ENCODE data around the gene MLLT10.

GRCh38 chr10:19817340-19818168, 1.3 kb downstream of the PLXDC2 start:
- PRO-cap, 2 experiments, result no peak in any of the 2 experiments

- PRO-cap, 2 experiments, result no peak in any of the 2 experiments
Measured at GRCh38 chr10:19835360-19836172, 19.3 kb downstream of the PLXDC2 start.

- PRO-cap, 2 experiments, result no peak in any of the 2 experiments
Measured at GRCh38 chr10:19868895-19869389, 52.7 kb downstream of the PLXDC2 start.

GRCh38 chr10:19931434-19931952, 115.3 kb downstream of the PLXDC2 start:
- PRO-cap, 2 experiments, result no peak in any of the 2 experiments

- PRO-cap, 2 experiments, result no peak in any of the 2 experiments
Measured at GRCh38 chr10:19937990-19938834, 122.0 kb downstream of the PLXDC2 start.

- PRO-cap, 2 experiments, result no peak in any of the 2 experiments
Measured at GRCh38 chr10:20009282-20009976, 193.2 kb downstream of the PLXDC2 start.

- PRO-cap, 2 experiments, result no peak in any of the 2 experiments
Measured at GRCh38 chr10:20048834-20049523, 232.7 kb downstream of the PLXDC2 start.

- PRO-cap, 2 experiments, result no peak in any of the 2 experiments
Measured at GRCh38 chr10:20624732-20625021, 272.4 kb downstream of the NEBL start.

DNA sequence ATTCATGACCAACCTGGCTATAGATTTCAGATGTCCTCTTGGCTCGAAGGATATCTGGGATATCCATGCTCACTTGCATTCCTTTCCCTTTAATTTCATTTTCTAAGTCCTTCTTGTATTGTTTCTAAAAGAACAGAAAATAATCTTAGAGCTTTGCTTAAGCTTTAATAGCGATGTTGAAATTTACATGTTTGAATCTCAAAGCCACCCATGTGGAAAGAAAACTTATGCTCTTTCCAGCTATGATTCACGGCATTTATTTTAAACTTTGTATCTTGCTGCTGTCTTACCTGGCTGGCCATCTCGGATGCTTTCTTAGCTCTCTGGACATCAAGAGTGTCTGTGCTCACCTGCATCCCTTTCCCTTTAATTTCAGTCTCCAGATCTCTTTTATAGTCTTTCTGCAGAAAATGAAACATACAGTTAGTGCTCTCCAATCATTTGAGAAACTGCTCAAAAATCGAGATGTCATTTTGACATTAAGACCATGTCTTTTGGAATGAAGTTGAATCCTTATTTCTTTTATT, 65.9 kb downstream of the NEBL start:
- PRO-cap, 2 experiments, result no peak in any of the 2 experiments

DNA sequence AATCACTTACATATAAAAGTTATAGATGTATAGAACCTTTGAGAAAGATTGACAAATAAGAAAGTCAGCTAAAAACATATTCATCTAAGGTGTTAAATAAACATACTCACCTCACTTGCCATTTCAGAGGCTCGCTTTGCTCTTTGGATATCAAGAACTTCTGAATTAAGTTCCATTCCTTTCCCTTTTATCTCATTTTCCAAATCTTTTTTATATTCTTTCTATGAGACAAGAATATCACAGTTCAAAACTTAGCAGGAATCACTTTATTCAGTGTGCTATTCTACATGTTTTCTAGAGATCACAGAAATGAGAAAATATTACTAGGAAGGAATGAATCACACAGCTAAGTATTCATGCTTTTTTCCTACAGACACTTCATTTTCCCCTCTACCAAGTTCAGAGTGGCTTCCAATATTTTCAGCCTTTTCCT, 56.5 kb downstream of the NEBL start:
- PRO-cap, 2 experiments, result no peak in any of the 2 experiments

DNA sequence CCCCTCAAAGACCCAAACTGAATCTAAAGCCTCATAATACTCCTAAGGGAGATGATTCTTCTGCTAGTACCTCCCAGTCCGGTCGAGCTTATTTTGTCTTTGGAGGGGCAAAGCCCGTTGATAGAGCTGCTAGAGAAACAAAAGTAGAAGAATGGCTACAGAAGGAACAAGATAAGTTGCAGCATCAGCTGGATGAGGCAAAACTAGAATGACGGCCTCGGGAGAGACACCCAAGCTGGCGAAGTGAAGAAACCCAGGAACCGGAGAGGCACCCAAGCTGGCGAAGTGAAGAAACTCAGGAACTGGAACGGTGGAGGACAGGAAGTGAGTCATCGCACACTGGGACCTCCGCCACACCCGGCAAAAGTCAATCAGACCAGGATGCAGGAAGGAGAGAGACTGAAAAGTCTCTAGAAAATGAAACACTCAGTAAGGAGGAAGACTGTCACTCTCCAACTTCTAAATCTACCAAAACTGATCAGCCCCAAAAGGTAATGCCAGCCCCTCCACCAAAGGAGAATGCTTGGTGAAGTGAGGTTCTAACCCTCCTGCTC, 133.0 kb upstream of the NEBL start:
- PRO-cap, 2 experiments, result no peak in any of the 2 experiments

- PRO-cap, 2 experiments, result no peak in any of the 2 experiments
Measured at GRCh38 chr10:21100061-21100776, 203.1 kb upstream of the NEBL start.

GRCh38 chr10:21166611-21167311, 269.6 kb upstream of the NEBL start:
- PRO-cap, 2 experiments, result no peak in any of the 2 experiments

GRCh38 chr10:21334923-21335494, 190.5 kb downstream of the SKIDA1 start:
- PRO-cap, 2 experiments, result no peak in any of the 2 experiments

DNA sequence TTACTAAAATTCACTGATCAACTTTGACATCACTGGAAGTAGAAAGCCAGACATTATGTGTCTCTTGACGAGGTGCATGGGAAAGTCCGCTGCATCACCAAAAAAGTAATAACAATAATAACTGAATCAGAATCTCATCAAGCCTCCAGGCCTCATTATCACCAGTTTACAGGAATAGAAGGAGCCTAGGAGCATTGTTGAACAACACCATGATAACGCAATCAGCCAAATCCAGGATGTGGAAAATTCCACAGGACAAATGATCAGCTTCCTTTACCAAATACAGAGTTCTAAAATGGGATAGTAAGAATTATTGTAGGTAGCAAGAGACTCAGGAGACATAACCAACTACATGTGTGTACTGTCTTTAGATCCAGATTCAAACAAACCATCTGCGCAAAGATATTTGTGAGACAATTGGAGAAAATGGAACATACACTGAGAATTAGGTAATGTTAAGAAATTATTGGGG, 160.6 kb downstream of the SKIDA1 start:
- PRO-cap, 2 experiments, result no peak in any of the 2 experiments

DNA sequence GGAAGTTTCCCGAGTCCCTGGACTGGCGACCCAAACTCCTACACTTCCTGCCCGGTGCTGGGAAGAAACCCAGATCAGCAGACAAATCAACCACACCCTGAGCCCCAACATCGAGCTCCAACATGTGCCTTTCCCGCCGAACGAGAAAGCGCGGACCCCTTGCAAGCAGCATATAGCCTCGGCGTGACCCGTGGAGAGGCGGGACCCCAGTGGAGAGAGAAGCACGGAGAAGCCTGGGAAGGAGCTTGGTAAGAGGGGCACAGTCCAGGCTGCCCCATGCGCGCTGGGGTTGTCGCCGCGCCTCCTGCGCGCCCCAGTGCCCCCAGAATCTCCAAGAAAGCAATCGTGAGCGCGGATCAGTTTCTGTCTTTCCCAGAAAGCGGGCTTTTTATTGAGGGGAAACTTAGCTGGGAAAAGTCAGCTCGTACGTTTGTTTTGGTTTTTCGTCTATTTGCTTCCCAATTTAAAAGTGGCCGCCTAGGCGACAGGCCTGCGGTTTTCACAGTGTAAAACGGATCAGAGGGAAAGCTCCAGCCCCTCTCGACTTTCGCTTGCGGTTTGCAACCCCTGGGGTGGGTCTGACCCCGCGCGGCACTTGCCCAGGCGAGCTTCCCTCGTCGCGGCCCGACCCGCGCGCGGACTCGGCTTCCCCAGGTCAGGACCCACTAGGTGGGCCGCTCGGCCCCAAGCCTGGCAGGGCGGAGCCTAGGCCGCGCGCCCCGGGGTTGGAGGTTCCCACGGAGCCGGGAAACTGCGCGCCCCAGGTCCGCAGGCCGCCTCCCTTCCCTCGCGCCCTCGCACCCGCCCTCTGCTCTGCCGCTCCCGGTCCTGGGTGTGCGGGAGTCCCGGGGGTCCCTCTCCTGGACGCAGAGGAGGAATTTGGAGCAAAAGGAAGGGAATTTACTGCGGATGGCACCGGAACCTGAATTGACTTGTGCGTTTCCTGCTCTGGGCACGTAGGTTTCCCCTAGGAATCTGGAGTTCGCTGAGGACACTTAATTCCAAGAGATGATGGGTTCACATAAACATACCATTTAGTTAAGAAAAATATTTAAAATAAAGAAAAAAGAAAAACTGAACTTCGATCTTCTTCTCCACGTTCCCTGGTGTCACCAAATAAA, 31.0 kb downstream of the SKIDA1 start:
- PRO-cap, 2 experiments, result peak in 1 of 2 experiments; most common minus-strand start position 814 of the sequence (in 1)

- PRO-cap, 2 experiments, result peak in 2 of 2 experiments; most common plus-strand start chr10:21534241 (in 2); most common minus-strand start chr10:21533968 (in 2)
Measured at GRCh38 chr10:21533870-21534570, at the start of gene MLLT10. TSS of gene MLLT10 (plus strand) at chr10:21534232.

GRCh38 chr10:21739691-21740219, 205.7 kb downstream of the MLLT10 start:
- PRO-cap, 2 experiments, result no peak in any of the 2 experiments

GRCh38 chr10:21740562-21741336, 206.7 kb downstream of the MLLT10 start:
- PRO-cap, 2 experiments, result no peak in any of the 2 experiments

DNA sequence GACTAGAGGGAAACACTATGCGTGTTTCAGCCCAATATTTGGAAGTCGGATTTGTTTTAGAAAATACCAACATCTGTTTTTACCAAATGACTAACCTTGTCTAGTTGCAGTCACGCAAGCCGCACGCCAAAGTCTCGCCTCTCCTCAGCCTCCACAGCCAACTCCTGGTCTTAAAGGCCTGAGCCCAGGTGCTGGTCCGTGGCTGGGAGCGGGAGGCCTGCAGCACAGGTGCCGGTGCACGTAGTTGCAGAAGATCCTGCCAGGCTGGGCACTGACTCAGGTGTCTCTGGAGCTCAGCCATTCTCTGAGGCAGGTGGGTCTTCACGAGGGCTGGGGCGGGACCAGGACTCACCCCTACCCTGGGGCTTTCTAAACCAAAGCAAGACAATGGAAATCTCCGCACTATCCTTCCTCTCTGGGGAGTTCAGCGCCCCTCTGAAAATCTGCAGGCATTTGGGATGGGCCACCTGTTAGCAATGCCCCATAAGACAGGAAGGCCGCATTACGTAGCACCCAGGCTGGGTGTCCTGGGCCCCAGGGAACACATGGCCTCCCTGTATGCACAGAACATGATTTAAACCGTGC, 216.4 kb downstream of the MLLT10 start:
- PRO-cap, 2 experiments, result no peak in any of the 2 experiments

Measured in Colon Carcinoma Metastatic in the Brain (tissue), 2 donors.